ENCODE data around the genes FRRS1 and CDC14A.

GRCh38 chr1:97943296-97943819 lies 22.5 kb upstream of the DPYD start:
- PRO-cap: no peak
- RAMPAGE, long total RNA: no peak

GRCh38 chr1:98049755-98050157 lies 128.9 kb upstream of the DPYD start:
- PRO-cap: no peak
- RAMPAGE, long total RNA: no peak

DNA sequence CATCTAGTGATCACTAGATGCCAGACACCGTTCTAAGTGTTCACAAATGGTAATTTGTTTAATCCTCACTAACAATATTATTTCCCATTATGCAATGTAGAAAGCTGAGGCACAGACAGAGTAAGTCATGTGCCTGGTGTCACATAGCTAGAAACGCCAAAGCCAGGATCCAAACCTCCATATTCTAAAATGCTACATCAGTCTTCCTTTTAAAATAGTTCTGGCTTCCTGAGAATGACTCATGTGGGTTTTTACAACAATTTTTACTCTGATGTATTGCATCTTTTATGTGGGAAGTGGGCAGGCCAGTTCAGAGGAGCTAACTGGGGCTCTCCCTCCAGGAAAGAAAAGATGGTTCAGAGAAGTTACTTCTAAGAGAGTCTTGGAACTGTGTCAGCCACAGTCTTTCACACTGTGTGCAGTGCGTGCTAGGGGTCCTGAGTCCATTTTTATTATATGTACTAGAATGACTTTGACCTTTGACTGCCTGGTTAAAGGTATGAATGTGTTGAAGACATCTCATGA lies 177.4 kb downstream of the PLPPR4 start:
- PRO-cap: no peak
- RAMPAGE, long total RNA: no peak

DNA sequence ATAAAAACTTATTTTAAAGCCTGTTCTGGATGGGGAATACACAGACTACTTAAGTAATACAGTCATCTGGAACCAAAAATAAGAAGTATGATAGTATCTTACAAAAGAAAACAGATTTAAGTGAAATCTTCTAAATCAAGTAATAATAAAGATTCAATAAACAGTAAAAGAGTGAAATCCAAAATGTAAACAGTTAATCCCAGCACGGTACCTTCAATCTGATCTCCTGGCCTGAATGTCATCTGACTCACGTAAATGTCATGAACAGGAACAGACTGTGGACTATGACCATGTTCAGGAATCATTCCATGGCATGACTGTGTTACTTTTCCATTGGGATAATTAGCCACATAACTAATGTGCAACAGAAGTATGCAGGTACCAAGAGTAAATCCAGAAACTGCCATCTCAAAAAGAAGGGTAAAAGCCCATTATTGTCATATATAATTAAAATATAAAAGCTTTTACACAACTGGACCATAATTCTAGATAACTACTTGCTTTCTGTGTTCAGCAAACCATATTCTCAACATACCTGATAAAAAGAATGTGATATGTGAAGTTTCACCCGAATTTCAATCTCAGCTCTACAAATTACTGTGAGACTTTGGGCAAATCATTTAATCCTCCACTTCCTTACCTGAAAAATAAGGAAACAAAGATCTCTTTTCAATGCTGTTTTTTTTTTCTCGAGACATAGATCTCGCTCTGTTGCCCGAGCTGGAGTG lies 17.9 kb downstream of the FRRS1 start:
- PRO-cap: no peak
- RAMPAGE, long total RNA: no peak

DNA sequence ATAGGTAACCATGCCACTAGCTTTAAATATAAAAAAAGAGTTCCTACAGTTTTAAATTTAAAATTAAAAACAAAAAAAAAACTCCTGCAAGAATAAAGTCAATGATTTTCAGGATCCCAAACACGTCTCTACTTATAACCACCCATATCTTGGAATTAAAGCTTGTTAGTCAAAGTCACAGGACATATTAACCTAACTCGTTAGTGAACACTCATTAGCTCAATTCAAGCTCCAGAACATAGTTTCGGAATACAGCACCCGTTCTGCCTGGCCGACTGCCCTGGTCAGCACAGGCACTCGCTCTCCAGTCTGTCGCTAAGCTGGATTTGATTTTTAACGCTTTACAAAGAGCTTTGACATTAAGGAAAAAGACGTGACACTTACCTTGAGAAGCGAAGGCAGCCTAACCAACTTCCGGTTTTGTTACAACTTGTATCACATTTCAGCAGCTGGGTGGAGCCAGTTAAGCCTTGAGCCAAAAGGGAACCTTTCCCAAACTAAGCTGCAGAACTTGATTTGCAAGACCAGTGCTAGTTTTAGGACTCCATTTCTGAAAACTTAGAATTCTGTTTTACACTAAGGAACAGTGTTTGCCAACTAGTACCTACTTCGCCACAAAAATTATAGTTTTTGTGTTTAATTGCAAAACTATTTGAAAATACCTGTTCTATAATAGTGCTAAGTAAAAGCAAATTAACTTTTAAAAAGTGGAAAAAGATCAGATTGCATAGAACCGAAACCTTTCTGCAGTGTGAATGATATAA lies at the start of gene FRRS1:
Gene FRRS1, minus strand, starts transcription at position 413 of the 764 bp plus-strand sequence.
- PRO-cap: bidirectional peak, plus-strand start at position 505 of the sequence, minus-strand start at position 273 of the sequence
- RAMPAGE, long total RNA: no peak

GRCh38 chr1:100085328-100086647 lies 46.9 kb downstream of the SASS6 start:
- PRO-cap: no peak
- RAMPAGE, long total RNA: no peak

DNA sequence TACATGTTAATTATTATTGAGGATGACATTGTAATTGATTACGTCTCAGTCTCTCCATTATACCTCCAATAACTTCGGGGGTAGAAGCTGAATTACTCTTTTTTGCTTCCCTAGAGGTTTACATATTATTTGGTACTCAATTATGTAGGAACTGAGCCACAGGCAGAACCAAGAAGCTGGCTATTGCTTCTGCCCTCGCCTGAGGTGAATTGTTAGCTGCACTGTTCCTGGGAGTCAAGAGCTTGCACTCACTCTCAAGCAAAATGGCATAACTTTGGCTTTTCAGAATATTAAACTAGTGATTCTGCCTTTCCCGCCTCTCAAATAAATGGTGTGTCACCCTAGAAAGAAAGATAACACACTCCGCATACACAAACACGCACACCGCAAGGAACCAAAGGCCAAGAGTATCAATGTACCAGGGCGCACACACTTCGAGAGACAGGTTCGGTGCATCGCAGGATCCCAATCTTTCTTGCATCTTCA lies 577 bp upstream of the RTCA start:
- PRO-cap: no peak
- RAMPAGE, long total RNA: no peak

GRCh38 chr1:100351026-100351238 lies 1.4 kb upstream of the CDC14A start:
- PRO-cap: bidirectional peak, plus-strand start at chr1:100351113, minus-strand start at chr1:100351192
- RAMPAGE, long total RNA: no peak

DNA sequence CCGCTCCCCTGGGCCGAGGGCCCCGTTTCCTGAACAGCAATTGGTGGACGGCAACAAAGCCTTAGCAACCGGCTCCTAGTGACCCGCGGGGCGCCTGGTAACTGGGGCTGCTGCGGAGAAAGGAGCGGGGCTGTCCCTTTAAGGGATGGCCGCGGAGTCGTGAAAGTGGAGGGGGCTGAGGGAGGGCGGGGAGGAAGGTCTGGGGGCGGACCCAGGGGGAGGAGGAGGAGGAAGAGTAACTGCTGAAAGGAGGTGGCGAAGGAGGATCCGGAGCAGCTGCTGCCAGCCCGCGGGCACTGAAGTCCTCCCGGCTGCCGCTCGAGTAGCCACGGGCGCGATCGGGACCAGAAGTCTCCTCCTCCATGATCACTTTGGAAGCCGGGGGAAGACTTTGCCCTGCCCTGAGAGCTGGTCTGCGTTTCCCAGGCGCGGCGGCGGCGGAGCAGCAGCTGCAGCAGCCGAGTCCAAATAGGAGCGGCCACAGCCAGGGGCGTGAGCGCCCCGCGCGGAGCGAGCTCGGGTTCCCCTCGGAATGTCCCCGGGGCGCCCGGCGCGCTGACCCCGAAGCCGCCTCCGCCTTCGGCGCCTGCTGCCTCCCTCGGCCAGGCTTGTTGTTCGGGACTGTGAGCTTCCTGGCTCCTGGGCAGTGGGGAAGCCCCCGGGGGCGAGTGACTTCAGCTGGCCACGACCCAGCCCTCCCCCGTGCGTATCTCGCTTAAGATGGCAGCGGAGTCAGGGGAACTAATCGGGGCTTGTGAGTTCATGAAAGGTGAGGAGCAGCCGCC lies at the start of gene CDC14A:
Gene CDC14A, plus strand, starts transcription at position 272 of the 785 bp plus-strand sequence.
- PRO-cap: bidirectional peak, plus-strand start at position 272 of the sequence, minus-strand start outside the sequence; bidirectional peak, plus-strand start at position 497 of the sequence, minus-strand start at position 488 of the sequence; bidirectional peak, plus-strand start at position 703 of the sequence, minus-strand start at position 625 of the sequence
- RAMPAGE, long total RNA: no peak

- PRO-cap: no peak
- RAMPAGE, long total RNA: no peak
These were observed 60.7 kb downstream of the CDC14A start for GRCh38 chr1:100412879-100413590.

DNA sequence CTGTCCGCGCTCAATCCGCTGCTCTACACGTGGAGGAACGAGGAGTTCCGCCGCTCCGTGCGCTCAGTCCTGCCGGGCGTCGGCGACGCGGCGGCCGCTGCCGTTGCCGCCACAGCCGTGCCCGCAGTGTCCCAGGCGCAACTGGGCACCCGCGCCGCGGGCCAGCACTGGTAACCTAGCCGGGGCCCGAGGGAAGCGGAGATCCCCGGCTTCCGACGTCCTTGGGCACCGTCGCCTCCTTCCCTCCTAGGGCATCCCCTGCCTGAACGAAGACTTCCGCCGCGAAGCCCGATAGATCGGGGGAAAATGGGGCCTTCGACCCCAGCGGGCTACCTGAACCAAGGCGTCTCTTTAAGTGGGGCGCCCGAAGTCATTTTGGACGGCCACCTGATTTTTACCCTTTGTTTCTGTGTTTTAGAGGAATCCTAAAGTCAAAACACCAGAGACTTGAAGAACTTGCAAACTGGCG lies 2.0 kb downstream of the GPR88 start:
- PRO-cap: bidirectional peak, plus-strand start at position 66 of the sequence, minus-strand start at position 29 of the sequence; unidirectional peak, minus-strand start at position 248 of the sequence
- RAMPAGE, long total RNA: no peak

GRCh38 chr1:100682307-100682662 lies 37.3 kb upstream of the VCAM1 start:
- PRO-cap: no peak
- RAMPAGE, long total RNA: no peak

GRCh38 chr1:100721625-100722361 lies 2.3 kb downstream of the VCAM1 start:
- PRO-cap: no peak
- RAMPAGE, long total RNA: no peak

- PRO-cap: bidirectional peak, plus-strand start at chr1:101309454, minus-strand start at chr1:101309184
- RAMPAGE, long total RNA: no peak
These were observed 72.0 kb downstream of the S1PR1 start for GRCh38 chr1:101308782-101309299.

DNA sequence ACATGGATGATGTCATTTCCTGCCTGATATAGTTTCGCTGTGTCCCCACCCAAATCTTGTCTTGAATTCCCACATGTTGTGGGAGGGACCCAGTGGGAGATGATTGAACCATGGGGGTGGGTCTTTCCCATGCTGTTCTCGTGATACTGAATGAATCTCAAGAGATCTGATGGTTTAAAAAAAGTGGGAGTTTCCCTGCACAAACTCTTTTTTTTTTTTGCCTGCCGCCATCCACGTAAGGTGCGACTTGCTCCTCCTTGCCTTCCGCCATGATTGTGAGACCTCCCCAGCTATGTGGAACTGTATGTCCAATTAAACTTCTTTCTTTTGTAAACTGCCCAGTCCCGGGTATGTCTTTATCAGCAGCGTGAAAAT lies 106.0 kb downstream of the S1PR1 start:
- PRO-cap: no peak
- RAMPAGE, long total RNA: no peak

DNA sequence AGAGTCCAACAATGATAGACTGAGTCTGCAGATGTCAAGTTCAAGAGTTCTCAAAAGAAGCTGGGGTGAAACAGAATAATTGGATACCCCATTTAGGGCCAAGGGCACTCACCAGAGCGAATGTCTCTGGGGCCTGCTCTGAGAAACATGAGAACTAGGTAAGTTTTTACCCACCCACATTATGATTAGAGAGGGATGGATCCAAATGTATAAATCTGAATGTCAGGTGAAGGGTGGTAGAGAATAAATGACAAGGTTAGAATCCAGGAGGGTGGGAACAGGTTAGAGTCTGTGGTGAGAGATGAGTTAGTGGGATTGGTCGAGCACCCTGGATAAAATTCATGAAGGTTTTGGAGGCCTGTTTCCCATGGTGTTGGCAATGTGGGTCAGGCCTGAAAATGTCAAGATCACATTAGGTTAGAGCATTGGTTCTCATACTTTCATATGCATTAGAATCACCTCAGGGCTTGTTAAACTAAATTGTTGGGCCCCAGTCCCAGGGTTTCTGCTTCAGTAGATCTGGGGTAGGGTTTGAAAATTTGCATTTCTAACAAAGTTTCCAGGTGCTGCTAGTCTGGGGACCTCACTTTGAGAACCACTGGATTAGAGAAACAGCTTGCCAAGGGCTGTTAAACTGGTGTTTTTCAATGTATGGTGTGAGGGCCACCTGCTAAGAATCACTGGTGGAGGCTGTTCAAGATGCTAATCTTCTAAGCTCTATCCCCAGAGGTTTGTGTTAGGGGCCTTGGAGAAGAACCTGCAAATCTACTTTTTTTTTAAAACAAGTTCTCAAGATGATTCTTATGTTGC lies 151.9 kb downstream of the S1PR1 start:
- PRO-cap: no peak
- RAMPAGE, long total RNA: no peak

GRCh38 chr1:103250372-103250962 lies 142.1 kb upstream of the COL11A1 start:
- PRO-cap: bidirectional peak, plus-strand start at chr1:103250695, minus-strand start at chr1:103250693; unidirectional peak, minus-strand start at chr1:103250792
- RAMPAGE, long total RNA: no peak

DNA sequence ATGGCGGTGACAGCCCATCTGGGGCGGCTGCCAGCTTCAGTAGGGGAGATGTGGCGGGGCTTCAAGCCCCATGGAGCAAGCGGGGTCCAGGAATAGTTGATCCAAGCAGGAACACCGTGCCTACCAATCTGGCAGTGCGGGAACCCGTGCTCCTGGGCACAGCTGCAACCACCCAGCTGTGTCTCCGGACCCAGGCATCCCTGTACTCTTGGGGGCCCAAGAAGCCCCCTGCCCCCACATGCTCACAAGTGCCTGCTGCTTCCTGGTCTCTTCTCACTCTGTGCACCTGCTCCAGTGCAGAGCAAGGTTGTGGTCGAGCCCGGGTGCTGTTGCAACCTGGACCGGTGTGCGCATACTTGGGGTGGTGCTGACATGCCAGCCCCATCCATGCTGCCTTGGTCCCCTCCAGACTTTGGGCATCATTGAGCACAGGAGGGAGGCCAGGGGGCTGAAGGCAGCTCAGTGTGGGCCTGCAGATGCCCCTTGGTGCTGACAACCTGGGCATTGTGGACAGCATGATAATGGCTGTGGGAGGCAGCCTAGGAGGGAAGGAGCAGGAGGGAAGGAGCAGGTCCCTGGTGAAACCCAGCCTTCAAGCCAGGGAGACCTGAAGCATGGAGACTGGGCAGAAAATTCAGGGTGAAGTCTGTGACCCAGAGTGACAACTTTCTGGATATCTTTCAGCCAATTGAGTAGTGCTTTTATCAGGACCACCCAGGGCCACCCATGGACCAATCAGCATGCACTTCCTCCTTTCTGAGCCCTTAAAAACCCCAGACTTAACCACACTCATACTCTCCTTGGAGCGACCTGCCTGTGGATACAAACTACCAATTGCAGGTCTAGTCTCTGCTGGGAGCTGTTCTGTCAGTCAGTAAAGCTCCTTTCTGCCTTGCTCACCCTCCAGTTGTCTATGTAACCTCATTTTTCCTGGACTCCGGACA lies 1183.0 kb downstream of the AMY1C start:
- PRO-cap: no peak
- RAMPAGE, long total RNA: no peak

- PRO-cap: no peak
- RAMPAGE, long total RNA: no peak
These were observed 226.3 kb downstream of the VAV3 start for GRCh38 chr1:107738593-107739223.

- PRO-cap: no peak
- RAMPAGE, long total RNA: no peak
These were observed 225.5 kb downstream of the VAV3 start for GRCh38 chr1:107739283-107739984.